ENCODE measurements around a stretch of chr1.

GRCh38 chr1:233359529-233360054 is 32.1 kb downstream of the MAP3K21 start:
- PRO-cap = no peak

GRCh38 chr1:233382289-233382984 is 54.9 kb downstream of the MAP3K21 start:
- PRO-cap = no peak

GRCh38 chr1:233490524-233491007 is 123.3 kb upstream of the KCNK1 start:
- PRO-cap = no peak

GRCh38 chr1:233654599-233655068 is 40.7 kb downstream of the KCNK1 start:
- PRO-cap = no peak

- PRO-cap = no peak
Measured at GRCh38 chr1:233724231-233724668, 110.3 kb downstream of the KCNK1 start.

DNA sequence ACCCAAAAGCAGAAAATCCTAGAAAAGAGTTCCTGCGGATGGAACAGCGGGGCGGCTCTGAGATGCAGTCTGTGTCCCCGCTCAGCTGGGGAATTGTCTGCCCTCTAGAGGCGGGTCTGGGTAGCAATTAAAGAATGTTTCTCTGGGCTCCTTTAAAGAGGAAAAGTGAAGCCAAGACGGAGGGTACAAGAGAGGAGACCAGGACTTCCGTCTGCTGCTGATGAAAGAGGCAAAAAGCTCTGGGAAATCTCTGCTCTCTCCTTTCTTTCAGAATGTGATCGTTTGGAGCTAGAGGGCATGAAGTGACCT is 46.6 kb upstream of the COA6 start:
- PRO-cap = no peak

- PRO-cap = no peak
Measured at GRCh38 chr1:234356513-234357545, 16.4 kb upstream of the COA6 start.

DNA sequence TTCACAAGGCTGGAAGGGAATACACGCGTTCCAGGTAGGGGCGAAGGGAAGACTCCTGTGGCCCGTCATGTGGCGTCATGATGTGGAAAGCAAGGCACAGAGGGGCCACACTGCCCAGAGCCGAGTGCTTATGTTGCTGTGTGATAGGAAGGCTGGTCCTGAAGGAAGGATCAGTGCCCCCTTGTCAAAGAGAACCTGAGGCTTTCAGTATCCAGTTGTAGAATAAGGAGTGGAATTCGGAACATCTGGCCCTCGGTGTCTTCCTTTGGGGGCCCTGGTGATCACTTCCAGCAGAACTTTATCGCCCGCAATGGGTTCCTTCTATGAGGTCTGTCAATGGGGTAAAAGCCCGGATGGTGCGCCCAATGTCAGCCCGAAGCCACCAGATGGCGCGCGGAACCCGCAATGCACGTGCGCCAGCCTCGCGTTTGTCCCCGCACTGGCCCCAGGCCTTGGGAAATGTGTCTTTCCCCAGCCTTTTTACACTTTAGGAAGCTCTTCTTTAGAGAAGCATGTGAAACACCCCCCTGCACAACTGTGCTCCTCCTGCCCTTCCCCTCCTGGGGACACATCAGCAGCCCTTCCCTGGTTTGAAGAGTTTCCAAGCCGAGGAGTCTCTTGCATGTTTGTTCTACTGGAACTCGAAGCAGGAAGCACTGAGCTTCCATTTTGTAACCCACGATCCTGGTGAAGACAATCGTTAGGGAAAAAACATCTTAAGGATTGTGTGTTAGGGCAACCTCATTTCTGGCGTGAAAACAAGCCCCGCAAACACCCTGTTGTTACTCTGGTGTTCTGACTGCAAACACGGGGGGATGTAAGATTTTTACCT is 20.1 kb upstream of the TARBP1 start:
- PRO-cap = bidirectional peak, plus-strand start at position 485 of the sequence, minus-strand start at position 325 of the sequence

DNA sequence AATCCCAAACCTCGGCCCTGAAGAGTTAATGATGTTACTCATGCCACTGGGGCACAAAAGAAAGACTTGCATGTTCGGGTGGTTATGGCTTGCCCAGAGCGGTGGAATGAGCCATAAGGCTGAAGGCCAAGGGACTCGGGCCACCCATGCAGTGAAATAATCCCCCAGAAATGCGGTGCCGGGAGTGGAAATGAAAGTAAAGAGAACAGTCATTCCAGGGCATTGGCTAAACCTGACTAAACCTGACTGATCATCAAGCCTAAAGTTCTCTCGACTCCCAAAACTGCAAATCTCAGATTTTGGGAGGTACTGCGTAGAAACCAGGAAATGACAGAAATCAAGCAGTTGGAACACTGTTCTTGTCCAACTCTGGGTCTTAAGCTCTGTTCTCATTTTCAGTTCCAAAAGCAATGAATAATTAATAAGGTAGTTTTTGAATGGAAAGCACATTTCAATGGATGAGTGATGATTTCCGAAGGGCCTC is 20.8 kb upstream of the TARBP1 start:
- PRO-cap = no peak

- PRO-cap = no peak
Measured at GRCh38 chr1:234515348-234516214, 36.6 kb upstream of the TARBP1 start.

DNA sequence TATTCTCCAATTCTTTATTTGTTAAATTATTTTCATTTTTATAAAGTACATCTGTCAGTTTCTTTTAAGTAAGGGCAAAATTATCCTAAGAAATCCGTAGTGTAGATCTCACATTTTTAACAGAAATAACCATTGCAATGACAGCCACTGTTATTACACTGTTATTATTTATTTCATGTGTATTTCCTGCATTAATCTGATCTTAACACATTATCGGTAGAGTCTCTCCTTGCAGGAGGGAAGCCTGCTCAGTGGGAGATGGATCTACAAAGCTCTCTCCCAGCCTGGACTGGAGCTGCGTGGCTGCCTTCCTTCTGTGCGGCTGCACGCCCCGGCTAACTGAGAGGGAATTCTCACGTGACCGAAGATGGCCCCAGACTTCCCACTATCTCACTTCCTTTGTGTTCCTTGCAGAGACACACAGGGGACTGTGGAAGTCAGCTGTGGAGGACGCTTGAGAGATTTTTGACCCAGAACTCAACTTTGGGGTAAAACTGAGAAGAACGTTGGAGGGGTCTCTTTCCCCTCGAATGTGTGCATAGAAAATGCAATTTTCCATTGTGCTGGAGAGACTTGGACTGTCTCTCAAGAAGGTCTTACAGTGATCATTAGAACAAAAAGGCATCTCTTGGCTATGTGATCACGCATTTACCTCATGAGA is 49.1 kb upstream of the TARBP1 start:
- PRO-cap = no peak

GRCh38 chr1:234547002-234547302 is 63.0 kb downstream of the IRF2BP2 start:
- PRO-cap = no peak

DNA sequence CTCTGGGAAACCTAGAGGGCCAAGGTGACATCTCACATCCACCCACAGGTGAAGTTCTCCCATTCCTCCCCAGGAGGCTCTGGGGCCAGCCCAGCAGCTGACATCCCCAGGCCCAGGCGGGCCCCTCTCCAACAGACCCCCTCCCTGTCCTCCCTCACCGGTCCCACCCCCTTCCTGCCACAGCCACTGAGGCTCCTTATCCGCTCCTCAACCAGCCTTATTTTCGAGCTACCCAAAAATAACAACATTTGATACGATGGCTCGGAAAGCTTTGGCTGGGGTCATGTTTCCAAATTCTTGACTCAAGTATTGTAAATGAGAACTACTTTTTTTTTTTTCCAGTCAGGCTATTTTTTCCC is 27.4 kb downstream of the IRF2BP2 start:
- PRO-cap = no peak

GRCh38 chr1:234586356-234586953 is 23.5 kb downstream of the IRF2BP2 start:
- PRO-cap = no peak

- PRO-cap = no peak
Measured at GRCh38 chr1:234589107-234590269, 20.5 kb downstream of the IRF2BP2 start.

GRCh38 chr1:234607784-234607970 is 2.3 kb downstream of the IRF2BP2 start:
- PRO-cap = no peak

- PRO-cap = no peak
Measured at GRCh38 chr1:234631645-234632337, 21.8 kb upstream of the IRF2BP2 start.

DNA sequence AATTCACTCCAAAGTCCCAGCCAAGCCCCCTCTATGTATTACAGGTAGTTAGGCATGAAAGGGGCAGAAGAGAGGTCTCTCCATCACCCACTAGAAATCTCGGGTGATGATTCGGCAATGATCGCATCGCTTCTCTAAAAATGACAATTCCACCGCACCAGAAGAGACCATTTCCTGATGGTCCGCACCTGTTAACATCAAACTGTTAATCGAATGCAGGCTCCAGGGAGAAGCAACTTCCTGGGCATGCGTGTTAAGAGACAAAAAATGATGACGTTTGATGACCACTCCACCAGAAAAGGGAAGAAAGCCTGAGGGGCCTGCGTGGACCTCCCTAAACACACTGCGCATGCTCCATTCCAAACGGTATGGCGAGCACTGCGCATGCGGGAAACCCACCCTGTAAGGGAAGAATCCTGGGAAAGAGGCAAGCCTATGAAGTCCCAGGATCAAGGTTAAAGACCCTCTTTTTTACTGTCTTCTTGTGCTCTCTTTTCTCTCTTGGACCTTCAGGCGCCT is 50.0 kb upstream of the IRF2BP2 start:
- PRO-cap = no peak

DNA sequence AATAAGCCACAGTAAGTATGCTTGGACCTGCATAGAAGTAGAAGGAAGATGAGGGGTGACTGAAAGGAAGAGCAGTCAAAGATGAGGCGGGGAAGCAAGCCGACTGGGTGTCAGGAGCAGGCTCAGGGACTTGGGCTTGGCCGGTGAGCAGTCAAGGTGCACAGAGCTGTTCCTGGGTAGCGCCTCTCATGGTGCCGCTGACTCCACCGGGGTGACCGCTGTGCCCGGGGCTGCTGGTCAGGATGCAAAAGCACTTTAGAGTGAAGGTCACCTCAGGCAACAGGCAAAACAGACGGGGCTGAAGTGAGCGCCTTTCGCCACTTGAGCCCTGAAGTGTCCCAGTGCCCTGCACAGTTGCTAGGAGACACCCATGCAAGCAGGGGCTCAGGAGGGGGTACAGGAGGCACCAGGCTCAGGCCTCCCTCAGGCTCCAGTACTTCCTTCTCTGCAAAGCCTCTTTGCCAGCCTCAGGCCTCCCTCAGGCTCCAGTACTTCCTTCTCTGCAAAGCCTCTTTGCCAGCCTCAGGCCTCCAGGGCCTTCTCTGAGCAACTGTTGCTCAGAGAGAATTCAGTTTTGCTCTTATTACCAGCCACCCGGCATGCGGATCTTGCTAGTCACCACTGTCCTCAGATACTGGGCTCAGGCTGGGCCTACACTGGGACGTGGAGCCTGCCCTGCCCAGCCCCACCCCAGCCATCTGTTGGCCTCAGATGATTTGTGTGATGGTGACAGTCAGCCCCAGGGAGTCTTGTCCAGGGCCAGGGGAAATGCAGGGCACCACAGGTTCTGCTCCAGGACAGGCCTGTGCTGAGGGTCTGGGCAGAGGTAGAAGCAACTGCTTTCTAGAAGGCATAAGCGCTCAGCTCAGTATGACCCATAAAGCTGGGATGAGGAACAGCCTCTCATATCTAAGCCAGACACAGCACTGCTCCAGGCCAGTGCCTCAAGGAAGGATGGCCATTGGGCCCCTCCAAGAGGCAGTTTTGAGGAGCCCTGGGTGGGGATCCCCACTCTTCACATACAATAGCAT is 99.8 kb upstream of the IRF2BP2 start:
- PRO-cap = no peak

DNA sequence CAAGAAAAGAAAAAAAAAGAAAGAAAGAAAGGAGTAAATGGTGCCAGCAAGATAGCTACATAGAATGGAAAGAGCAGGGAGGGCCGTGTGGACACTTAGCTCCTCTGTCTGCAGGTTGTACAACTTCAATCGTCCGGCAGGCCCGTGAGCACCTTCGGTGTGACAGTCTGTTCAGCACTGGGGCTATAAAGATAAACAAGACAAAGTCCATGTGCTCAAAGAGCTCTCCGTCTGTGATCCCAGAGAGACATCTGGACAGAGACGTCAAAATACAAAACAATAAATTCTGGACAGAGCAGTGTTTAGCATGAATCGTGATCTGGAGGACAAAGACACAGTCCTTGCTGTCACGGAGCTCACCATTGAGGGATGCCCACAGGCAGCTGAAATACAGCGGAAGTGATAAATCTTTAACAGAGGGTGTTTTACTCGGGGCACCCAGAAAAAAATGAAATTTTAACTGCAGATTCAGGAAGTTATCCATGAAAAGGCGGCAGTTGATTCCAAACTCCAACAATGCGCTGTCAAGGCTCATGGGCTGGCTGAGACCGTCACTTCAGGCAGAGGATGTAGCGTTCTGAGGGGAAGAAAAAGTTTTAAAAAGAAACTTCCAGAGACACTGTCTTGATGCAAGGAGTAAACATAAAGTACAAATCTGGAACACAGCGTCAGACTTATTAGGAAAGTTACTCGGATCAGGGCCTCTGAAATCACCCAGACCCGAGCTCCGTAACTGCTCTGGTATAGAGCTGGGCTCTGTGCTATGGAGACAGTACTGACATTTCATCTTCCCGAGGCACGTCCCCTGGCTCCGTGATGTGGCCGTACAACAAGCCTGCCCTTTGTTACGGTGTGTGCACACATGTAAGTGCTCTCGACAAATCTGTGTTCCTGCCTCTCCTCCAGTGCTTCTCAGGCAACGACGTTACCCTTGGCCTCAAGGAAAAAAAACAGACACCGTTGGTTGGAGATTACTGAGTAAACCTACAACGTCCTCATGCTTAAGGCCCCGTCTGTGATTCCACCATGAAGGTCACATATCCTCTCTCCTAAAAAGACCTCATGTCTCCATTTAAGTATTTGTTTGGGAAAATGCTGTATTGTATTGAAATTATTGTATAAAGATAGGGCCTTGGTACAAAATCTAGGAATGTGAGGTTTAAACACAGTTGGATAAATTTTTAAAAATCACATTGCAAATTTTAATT is 106.7 kb upstream of the IRF2BP2 start:
- PRO-cap = no peak